Neural crest cell (in vitro differentiated cells): ENCODE data around the gene ULK4.

GRCh38 chr3:39757265-39757803 lies 52.1 kb upstream of the MYRIP start:
- PRO-cap: no peak

DNA sequence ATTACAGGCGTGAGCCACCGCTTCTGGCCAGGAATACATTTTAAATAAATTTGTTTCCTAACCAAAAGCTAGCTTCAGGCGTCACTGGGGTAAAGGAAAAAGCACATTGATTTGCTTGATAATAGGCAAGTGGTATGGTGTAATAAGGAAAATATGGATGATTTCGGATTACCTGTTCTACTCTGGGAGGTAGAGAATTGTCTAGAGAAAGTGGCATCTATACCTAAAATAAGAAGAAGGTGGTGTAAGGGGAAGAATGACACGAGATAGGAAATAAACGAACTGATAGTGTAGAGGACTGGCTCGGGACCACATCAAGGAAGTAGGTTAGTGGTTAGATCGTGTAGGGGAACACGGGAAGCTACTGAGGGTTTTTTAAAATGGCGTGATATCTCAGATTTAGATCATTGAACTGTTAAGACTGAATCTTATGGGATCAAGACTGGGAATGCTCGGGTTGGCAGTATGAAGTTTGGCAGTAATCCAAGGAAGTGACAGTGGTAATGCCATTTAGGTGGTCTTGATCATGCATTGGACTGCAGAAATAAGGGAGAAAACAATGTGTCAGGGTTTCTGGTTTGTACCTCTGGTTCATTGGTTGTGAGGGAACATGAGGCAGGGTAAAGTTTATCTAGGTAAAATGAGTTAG lies 7.2 kb downstream of the RPL14 start:
- PRO-cap: unidirectional peak, plus-strand start at position 166 of the sequence

DNA sequence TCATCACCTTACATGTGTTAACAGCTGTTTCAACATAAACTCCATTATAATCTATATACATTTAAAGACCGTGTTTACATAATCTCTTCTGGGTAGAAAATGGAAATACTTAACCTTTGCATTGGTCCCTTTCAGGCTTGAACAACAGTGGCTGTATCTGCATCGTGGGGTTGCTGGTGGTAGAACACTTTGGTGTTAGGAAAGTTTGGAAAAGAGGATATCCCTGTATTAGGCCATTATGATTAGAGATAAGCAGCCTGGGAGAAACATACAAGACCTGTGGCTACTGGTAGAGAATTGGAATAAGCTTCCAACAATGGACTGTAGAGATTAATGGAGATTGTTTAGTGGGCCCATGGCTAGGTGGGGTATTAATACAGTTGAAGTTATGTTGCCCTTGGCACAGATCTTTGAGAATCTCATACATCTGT lies 8.7 kb downstream of the ZNF621 start:
- PRO-cap: no peak

DNA sequence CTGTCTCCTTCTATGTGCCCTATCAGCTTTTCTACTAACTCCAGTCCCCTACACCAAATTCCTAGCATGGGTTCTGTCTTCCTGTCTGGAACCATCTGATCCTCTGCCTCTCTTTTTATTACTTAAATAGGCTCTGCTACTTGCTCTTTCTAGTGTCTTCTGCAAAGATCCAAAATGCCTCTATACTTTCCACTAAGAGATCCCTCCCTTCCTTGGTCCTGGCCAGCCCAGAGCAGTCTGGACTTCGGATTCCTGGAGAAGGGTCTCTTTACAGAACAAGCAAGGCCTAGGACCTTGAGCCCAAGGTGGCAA lies 275.0 kb upstream of the CTNNB1 start:
- PRO-cap: no peak

- PRO-cap: no peak
Observed at GRCh38 chr3:41167113-41167658, 32.1 kb upstream of the CTNNB1 start.

- PRO-cap: bidirectional peak, plus-strand start at chr3:41962370, minus-strand start at chr3:41962036; unidirectional peak, plus-strand start at chr3:41962562
Observed at GRCh38 chr3:41961917-41962786, at the start of gene ULK4. Gene ULK4 (minus strand): TSS chr3:41962103.

DNA sequence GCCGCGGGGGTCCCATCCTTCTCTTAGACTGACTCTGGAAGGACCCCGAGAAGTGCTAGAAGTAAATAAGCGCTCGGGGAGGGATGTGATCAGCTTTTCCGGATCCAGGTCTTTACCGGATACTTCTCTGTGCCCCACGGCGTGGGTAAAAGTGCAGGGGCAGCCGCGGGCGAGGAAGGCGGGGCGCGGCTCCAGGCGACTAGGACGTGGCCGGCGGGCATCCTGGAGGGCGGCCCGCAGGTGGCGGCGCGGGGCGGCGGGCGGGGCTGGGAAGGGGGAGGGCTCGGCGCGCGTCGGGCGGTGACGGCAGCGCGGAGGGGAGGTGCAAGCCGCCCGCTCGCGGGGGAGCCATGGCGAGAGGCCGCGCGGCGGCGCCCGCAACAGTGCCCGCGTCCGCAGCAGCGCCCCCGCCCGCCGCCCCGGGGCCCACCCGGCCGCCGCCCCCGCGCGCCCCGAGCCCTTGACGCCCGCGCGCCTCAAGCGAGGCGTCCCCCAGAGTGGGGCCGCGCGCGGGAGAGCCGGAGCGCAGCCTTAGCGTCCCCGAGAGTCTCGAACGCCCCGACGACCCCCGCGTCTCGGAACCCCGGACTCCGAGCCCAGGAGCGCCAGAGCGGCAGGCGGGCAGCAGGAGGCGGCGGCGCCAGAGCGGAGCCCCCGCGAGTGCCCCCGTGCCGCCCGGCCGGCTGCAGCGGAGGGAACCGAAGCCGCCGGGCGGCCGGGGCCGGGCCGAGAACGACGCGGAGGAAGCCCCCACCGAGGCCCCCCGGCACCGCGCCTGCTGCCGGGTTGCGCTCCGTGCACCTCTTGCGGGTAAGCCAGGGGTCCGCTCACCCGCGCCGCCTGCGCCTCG lies 51.6 kb upstream of the ULK4 start:
- PRO-cap: bidirectional peak, plus-strand start at position 347 of the sequence, minus-strand start at position 201 of the sequence; bidirectional peak, plus-strand start at position 608 of the sequence, minus-strand start at position 555 of the sequence

- PRO-cap: no peak
Observed at GRCh38 chr3:42014513-42014586, 52.4 kb upstream of the ULK4 start.

GRCh38 chr3:42052340-42053639 lies 38.4 kb upstream of the TRAK1 start:
- PRO-cap: bidirectional peak, plus-strand start at chr3:42052862, minus-strand start at chr3:42052687; bidirectional peak, plus-strand start at chr3:42053054, minus-strand start at chr3:42053038; unidirectional peak, minus-strand start at chr3:42053274; unidirectional peak, minus-strand start at chr3:42053339

DNA sequence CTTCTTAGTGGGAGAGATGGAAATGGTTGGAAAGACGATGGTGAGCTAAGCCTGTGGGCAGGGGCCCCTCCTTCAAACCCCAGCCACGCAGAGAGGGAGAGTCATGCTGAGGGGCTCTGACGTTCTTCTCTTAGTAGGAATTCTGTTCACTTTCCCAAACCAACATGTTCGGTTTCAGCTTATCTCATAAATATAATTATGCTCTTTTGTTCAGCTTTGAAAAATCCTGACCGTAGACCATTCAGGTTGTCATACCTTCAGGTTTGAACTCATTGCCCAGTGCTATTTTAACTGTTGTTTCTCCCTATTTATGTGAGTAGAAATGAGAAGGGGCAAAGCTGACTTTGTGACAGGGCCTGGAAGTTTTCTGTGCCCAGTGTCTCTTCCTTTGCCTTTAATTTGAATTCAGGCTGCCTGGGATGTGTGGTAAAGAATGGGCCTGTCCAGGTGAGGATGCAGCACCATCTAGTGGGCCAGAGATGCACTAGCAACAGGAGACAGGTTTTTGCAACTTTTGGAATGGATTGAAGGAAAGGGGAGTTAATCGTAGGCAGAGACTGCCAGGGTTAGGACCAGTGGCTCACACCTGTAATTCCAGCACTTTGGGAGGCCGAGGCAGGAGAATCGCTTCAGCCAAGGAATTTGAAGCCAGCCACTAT lies 8.5 kb downstream of the TRAK1 start:
- PRO-cap: no peak

DNA sequence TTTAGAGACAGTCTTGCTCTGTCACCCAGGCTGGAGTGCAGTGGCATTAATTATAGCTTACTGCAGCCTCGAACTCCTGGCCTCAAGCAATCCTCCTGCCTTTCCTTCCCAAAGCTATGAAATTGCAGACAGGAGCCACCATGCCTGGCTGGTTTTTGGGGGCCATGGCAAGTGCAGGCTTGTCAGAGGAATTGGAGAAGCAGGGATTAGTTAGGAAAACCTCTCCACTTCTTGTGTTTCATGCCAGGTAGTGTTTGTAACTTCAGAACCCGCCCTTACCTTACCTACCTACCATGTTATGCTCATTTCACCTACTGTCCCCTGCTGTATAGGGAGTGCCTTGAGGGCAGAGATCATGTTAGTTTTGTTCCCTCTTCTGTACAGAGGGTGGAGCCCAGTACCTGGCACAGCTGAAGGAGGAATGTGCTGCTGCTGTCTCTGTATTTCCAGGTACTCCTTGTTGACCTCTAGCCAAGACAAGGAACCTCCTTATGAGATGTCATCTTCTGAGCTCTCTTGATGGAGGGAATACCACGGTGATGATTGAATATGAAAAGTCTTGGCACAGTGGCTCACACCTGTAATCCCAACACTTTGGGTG lies 43.8 kb downstream of the TRAK1 start:
- PRO-cap: no peak

GRCh38 chr3:42188338-42188647 lies 77.7 kb downstream of the CCK start:
- PRO-cap: no peak

DNA sequence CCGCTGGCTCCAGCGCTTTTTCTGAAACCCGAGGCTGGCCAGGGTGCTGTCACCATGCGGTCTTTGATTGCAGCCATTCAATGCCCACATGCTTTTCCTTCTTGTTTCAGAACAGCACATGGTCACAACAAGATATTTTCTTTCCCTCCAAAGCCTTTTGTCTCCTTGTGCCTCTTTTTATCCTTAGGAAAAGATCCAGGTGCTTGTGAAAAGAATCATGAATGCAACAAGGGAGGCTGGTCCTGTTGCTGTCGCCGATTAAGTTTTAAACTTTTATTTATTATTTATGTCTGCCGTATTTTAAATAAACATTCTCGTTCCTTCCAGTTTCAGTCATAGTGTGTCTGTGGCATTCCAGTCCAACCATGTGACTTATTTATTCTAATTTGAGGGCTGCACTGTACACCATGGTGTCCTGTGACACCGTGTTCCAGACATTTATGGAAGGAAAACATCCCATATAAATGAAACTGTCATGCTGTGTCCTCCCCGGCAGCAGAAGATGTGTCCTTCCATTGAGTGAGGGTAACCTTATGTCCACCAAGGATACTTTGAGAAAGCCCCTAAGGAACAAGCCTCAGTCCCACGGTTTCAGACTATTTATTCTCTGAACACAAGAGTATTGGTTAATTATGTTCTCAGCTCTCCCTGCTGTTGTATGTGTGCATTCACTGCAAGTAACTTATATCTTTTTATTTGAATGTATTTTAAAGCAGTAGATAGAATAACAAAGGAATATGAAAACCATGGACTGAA lies 41.0 kb downstream of the CCK start:
- PRO-cap: no peak

DNA sequence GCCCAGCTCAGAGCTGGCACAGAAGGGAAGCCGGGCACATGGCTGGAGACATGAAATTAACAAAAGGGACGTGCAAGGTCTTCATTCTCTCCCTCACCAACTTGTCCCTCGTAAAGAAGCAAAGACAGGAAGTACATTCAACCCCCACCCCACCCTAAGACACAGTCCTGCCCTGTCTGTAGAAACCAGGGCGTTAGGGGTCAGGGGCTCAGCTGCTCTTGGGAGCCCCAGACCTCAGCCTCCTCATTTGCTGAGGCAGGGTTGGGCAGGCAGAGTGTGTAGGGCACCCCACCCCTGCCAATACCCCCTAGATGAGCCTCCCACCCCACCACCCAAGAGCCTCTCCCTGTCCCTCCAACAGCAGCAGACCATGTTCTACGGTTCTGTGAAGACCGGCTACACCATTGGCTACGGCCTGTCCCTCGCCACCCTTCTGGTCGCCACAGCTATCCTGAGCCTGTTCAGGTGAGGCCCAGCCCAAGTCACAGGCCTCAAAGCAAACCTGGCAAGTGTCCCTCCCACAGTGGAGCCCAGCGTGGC lies 24.7 kb downstream of the VIPR1 start:
- PRO-cap: no peak

GRCh38 chr3:42529634-42529925 lies 27.1 kb downstream of the VIPR1 start:
- PRO-cap: no peak

- PRO-cap: no peak
Observed at GRCh38 chr3:42555958-42556822, 25.6 kb downstream of the SEC22C start.

- PRO-cap: no peak
Observed at GRCh38 chr3:42594558-42595336, 4.1 kb downstream of the SS18L2 start.

GRCh38 chr3:42638310-42639162 lies 15.0 kb upstream of the ZBTB47 start:
- PRO-cap: no peak

DNA sequence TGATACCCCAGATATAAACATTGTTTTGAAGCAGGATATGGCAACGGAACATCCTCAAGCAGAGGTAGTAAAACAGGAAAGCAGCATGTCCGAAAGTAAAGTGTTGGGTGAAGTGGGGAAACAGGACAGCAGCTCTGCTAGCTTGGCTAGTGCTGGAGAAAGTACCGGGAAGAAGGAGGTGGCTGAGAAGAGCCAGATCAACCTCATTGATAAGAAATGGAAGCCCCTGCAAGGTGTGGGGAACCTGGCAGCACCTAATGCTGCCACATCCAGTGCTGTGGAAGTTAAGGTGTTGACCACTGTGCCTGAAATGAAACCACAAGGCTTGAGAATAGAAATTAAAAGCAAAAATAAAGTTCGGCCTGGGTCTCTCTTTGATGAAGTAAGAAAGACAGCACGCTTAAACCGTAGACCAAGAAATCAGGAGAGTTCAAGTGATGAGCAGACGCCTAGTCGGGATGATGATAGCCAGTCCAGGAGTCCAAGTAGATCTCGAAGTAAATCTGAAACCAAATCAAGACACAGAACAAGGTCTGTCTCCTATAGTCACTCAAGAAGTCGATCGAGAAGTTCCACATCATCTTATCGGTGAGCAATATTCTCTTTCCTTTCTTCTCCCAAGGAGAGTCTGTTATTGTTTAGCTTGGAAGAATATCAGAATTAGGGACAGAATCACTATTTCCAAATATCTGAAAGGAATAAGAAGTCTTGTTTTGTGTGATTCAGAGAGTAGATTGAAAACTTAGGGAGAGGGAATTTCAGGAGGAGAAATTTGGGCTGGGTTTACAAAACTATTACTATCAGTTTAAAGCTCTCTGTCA lies 14.1 kb upstream of the ZBTB47 start:
- PRO-cap: no peak

DNA sequence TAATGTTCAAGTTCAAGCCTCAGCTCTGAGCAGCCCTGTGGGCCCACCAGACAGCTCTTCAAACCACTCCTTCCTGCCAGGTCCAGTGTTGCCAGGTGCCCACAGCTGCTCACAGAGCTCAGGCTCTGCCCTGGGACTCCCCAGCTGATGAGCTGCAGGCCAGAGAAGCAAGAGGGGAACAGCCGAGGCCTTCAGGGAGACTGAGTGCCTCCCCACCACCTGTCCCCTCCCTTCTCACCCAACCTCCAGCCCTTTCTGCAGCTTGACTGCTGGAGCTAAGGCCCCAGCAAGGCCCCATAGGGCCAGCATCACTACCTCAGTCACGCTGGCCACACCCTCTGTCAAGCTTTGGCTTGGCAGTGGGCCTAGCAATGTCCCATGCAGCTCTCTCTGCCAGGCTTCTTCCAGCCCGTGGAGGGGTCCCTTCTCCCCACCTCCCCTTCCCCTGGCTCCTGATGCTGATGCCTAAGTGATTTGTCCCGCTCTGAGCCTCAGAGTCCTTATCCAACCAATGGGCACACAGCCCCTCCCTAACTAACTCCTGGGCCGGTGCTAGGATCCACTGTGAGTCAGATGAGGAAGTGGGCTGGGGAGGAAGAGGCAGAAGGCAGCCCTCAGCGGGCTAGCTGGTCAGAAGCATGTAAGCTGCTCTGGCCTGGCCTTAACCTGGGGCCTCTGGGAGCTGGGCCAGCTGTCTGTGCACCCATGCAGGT lies 1.0 kb upstream of the ZBTB47 start:
- PRO-cap: no peak